ENCODE measurements around the genes GPR173, SMC1A, ITIH6 and SPIN2A.

- PRO-cap, 3 experiments: peak in 3 of 3 experiments; most common plus-strand start chrX:53048763 (in 1); most common minus-strand start chrX:53048465 (in 3)
- RRBS: 18% methylated on average over 15 of the region's 44 CpGs
Observed at GRCh38 chrX:53048092-53049299, at the start of gene GPR173. Gene GPR173, plus strand, starts transcription at chrX:53048789.

DNA sequence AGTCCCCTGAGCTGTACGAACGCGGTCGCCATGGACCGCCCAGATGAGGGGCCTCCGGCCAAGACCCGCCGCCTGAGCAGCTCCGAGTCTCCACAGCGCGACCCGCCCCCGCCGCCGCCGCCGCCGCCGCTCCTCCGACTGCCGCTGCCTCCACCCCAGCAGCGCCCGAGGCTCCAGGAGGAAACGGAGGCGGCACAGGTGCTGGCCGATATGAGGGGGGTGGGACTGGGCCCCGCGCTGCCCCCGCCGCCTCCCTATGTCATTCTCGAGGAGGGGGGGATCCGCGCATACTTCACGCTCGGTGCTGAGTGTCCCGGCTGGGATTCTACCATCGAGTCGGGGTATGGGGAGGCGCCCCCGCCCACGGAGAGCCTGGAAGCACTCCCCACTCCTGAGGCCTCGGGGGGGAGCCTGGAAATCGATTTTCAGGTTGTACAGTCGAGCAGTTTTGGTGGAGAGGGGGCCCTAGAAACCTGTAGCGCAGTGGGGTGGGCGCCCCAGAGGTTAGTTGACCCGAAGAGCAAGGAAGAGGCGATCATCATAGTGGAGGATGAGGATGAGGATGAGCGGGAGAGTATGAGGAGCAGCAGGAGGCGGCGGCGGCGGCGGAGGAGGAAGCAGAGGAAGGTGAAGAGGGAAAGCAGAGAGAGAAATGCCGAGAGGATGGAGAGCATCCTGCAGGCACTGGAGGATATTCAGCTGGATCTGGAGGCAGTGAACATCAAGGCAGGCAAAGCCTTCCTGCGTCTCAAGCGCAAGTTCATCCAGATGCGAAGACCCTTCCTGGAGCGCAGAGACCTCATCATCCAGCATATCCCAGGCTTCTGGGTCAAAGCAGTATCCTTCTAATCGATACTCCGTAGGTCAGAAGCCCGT, 540 bp downstream of the TSPYL2 start:
- PRO-cap, 3 experiments: peak in 3 of 3 experiments; most common plus-strand start position 268 of the sequence (in 2); most common minus-strand start position 140 of the sequence (in 3)
- RRBS: 5% methylated on average over 4 of the region's 62 CpGs

GRCh38 chrX:53088965-53089782, 4.8 kb upstream of the KANTR start:
- PRO-cap, 3 experiments: peak in 1 of 3 experiments; most common minus-strand start chrX:53089377 (in 1)
- RRBS: no CpG with 5 or more reads among the region's 20 CpGs

DNA sequence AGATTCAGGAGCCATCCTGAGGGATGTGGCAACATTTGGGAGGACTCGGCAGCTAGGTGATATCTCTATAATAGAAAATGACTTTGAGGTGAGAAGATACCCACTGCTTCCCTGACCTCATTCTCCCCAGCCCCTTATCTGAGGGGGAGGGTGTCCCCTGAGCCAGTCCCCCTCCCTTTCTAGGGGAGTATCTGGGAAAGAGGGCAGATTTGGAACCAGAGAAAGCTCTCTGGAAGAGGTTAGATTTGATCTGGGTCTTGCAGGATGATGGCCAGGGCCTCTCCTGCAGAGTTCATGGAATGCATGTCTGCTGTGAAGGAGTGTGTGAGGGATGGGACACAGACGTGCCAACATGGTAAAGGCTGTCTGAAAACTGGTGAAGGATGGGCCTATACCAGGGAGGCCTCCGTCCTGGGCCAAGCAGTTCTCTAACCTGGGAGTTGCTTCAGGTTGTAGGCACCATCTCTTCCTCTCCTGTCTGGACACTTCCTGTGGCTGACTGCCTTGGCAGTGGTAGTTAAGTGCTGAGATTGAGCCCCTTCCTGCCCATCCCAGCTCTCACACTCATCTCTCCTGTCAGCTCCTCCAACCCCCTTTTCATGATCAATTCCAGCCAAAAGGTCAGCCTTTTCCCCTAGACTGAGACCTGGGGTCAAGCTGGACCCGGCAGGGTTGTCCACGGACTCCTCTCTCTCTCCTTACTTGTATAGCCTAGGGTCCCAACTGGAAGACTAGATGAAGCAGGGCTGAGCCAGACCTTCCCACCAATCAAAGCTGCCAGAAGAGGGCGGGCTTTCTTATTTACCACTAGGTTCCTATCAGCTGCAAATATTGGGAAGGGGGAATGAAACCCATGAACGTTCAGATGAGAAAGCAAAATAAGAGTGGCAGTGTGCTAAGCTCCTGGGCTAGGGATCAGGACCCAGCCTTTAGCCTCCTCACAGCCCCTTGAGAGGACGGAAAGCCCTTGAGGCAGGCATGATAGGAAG, 34.7 kb downstream of the KDM5C start:
- PRO-cap, 3 experiments: peak in 1 of 3 experiments; most common minus-strand start position 697 of the sequence (in 1)
- RRBS: no CpG with 5 or more reads among the region's 8 CpGs

- PRO-cap, 3 experiments: peak in 3 of 3 experiments; most common plus-strand start chrX:53422299 (in 3); most common minus-strand start chrX:53422176 (in 3)
- RRBS: 3% methylated on average over 17 of the region's 82 CpGs
Observed at GRCh38 chrX:53422105-53423084, at the start of gene SMC1A. Gene SMC1A, minus strand, starts transcription at chrX:53422654.

GRCh38 chrX:53433663-53434040, 518 bp downstream of the HSD17B10 start:
- PRO-cap, 3 experiments: no peak in any of the 3 experiments
- RRBS: no CpG with 5 or more reads among the region's 16 CpGs

DNA sequence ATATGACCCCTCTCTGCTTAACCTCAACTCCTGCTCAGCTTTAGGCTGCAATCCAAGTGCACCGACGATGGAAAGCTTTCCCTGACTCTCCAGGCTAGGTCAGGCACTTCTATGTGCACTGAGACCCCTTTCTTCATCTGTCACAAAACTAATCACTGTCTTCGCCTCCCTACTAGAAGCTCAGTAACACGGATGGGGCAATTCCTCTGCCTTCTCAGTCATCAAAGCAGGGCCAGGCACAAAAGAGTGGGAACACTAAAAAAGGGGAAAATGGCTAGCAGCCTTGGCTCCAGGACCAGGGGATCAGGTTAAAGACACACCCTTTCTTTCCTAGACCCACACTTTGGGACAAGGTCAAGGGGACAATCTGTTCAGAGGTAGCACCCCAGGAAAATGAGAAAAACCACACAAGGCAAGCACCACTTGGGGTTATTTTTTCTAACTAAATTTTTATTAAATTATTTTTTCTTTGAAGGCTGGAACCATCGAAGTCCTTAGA, 97.6 kb upstream of the HSD17B10 start:
- PRO-cap, 3 experiments: no peak in any of the 3 experiments
- RRBS: no CpG with 5 or more reads among the region's 5 CpGs

GRCh38 chrX:53554276-53555149, 120.3 kb upstream of the HSD17B10 start:
- PRO-cap, 3 experiments: no peak in any of the 3 experiments
- RRBS: no CpG with 5 or more reads among the region's 4 CpGs

GRCh38 chrX:53563667-53564117, 122.8 kb downstream of the HUWE1 start:
- PRO-cap, 3 experiments: no peak in any of the 3 experiments
- RRBS: no CpG with 5 or more reads among the region's 5 CpGs

DNA sequence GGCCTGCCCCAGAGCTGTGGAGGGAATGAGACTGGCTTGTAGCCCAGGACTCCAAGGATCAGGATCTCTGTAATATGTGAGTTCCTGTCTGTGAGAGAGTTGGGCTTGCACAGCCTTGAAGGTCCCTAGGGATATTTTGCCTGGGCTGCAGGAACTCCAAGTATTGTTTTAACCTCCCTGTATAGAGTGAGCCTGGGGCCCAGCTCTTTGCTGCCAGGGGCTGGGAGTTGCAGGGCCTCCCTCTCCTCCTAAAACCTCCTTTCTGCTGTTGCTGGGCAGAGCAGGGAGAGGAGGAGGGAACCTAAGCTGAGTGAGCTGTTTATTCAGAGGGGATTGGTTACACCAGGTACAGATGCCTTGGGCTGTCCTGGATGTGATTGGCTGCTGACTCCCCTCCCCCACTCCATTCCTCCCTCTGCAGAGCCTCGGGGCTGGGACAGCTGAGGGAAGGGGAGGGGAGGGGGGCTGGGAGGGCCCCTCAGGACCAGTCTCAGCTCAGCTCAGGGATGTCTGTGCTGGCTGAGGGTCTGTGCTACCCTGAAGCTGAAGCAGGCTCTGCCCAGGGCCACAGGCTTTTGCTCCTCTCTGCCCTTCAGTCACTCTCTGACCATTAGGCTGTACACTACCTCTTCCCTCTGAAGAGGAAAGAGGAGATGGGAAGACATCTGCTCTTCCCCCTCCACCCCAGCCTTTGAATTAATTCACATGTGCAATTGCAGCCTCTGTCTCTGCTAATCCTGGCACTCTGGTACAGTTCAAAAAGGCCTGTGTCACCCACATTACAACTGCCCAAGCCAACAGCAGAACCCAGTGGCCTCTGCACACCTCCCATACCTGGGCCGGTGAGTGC, 23.4 kb downstream of the ITIH6 start:
- PRO-cap, 3 experiments: peak in 1 of 3 experiments; most common plus-strand start position 443 of the sequence (in 1); most common minus-strand start position 264 of the sequence (in 1)
- RRBS: no CpG with 5 or more reads among the region's 2 CpGs

DNA sequence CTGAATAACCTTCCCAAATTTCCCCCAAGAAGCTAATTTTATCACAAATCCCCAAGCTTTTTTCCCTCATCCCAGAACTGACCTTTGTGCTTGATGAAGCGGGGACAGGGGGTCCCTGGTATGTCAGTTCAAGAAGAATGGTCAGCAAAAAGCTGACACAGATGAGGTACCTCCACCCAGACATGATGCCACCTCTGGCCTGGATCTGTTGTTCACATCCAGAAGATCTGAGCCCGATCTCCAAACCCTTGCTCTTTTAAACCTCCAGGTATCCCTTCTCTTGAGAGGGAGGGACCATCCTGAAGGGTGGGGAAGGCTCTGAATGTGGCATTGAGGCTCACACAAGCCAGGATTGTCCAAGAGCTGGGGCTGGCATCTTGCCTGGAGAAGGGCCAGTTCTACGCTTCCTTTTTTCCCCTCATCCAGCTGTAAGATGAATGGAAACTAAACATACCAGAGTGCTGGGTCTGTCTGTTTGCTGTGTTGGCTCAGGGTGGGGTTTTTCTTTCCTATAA, at the start of gene ITIH6:
Gene ITIH6, minus strand, starts transcription at position 229 of the 515 bp plus-strand sequence.
- PRO-cap, 3 experiments: no peak in any of the 3 experiments
- RRBS: no CpG with 5 or more reads among the region's 3 CpGs

- PRO-cap, 3 experiments: no peak in any of the 3 experiments
Observed at GRCh38 chrX:54993228-54993620, 764 bp downstream of the PFKFB1 start.

DNA sequence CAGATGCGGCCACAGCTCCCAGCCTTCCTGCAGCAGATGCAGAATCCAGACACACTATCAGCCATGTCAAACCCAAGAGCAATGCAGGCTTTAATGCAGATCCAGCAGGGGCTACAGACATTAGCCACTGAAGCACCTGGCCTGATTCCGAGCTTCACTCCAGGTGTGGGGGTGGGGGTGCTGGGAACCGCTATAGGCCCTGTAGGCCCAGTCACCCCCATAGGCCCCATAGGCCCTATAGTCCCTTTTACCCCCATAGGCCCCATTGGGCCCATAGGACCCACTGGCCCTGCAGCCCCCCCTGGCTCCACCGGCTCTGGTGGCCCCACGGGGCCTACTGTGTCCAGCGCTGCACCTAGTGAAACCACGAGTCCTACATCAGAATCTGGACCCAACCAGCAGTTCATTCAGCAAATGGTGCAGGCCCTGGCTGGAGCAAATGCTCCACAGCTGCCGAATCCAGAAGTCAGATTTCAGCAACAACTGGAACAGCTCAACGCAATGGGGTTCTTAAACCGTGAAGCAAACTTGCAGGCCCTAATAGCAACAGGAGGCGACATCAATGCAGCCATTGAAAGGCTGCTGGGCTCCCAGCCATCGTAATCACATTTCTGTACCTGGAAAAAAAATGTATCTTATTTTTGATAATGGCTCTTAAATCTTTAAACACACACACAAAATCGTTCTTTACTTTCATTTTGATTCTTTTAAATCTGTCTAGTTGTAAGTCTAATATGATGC, 1.9 kb downstream of the UBQLN2 start:
- PRO-cap, 3 experiments: no peak in any of the 3 experiments
- RRBS: no CpG with 5 or more reads among the region's 13 CpGs

DNA sequence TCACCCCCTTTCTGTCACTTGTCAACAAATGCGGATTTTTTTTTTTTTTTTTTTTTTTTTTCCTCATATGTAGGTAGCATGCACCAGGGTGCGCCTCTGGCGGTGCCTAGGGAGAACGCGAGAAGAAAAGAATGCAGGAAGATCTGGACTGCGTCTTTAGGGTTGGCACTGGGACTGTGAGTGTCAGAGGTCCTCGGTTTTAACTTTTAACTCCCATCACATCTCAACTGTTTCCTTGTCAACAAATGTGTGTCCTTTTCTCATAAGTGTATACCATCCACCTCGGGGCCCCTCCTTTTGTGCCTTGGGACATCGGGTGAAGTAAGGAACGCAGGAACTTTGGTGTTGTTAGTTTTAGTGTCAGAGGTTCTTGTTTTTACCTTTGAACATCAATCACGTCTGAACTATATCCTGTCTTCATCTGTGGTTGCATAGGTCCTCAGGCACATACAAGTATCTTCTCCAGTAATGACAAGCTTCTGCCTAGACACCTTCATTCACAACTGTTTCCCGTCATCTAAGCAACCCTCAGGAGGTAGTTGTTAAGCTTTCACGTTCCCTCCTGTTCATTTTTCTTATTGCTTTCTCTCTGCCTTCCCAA, 51.8 kb downstream of the NBDY start:
- PRO-cap, 3 experiments: no peak in any of the 3 experiments
- RRBS: no CpG with 5 or more reads among the region's 13 CpGs

GRCh38 chrX:57136777-57137953, at the start of gene SPIN2A:
Gene SPIN2A, minus strand, starts transcription at chrX:57137397.
- PRO-cap, 3 experiments: no peak in any of the 3 experiments
- RRBS: no CpG with 5 or more reads among the region's 31 CpGs

DNA sequence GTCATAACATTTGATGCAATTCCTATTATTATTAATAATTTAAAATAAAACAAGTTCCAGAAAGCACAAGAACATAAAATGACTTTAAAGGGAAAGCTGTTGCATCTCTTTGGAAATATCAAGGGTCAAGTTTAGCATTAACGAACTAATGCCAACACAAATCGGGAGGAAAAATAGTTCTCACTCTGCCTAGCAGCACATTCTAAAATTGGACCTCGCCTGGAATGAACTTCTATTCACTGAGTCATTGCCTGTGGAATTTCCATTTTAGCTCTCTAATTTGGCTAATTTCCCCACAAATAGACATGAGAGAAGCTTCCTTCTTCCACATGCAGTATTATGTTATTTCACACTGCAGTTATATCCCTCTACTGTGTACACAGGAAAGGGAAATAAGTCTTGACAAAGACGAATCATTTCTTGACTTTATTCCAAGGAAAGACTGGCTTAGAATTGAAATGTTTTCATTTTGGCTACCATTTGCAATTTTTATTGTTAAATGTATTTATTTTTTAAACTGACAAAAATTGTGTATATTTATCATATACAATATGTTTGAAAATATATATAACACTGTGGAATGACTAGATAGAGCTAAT, 9.3 kb downstream of the ZXDA start:
- PRO-cap, 3 experiments: no peak in any of the 3 experiments
- RRBS: no CpG with 5 or more reads among the region's 4 CpGs

DNA sequence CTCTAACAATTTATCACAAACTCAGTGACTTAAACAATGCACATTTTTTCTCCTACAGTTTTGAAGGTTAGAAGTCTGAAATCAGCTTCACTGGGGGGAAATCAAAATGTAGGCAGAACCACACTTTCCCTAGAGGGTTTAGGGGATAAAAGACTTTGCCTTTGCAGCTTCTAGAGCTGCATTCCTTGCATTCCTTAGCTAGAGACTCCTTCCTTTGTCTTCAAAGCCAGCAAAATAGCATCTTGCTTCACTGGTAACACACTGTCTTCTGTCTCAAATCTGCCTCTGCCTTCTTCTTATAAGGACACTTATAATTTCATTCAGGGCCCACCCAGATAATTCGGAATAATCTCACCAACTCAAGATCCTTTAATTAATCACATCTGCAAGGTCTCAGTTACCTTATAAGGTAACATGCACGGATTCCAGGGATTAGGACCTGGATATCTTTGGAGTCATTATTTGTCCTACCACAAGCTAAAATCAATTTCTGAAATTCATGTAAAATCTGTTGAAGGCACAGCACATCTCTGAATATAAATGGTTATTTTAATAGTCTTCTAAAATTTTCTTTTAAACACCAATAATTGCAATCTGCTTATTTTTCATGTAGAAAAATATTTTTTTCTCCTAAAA, 152.6 kb upstream of the SPIN4 start:
- PRO-cap, 3 experiments: peak in 1 of 3 experiments; most common minus-strand start position 270 of the sequence (in 1)
- RRBS: no CpG with 5 or more reads among the region's 2 CpGs

GRCh38 chrX:63657705-63658188, 127.3 kb downstream of the ARHGEF9 start:
- PRO-cap, 3 experiments: no peak in any of the 3 experiments
- RRBS: no CpG with 5 or more reads among the region's 6 CpGs

- PRO-cap, 3 experiments: no peak in any of the 3 experiments
- RRBS: no CpG with 5 or more reads among the region's 16 CpGs
Observed at GRCh38 chrX:65225184-65226174, 190.9 kb downstream of the ZC3H12B start.

DNA sequence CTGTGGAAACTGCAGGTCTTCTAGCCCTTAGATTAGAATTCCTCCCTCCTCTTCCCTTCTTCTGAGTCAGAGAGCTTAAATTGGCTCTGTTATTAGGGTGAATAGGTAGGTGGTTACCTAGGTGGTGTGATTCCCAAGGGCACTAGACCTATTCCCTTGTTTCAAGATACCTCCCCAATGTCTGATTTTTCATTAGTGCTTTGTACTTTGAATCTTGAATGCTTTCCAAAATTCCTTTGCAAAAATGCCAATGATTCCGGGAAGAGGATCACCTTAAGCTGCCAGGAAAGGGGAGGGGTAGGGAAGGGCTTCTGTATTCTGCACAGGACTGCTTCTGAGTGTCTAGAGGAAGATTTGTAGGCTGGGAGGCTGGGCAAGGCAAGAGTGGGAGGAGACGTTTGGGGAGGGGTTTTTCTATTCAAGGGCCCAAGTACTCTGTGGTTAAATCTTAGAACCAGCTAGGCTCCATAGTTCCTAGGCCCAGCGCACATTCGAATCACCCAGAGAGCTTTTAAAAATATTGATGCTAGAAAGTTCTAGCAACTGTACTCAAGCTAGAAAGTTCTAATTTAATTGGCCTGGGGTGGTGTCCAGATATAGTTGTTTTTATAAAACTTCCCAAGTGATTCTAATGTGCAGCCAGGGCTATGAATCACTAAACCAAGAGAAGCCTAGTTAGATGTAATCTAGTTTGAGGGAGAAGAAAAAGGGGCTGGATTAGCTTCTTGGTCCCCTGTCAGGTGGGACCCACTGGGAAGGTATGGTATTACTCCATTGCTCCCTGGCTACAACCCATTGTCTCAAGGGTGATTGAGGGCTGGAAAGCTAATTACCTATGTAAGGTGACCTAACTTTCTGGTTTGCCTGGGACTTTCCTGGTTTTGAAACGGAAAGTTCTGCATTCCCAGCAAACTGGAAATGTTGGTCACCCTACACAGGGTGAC, 24.2 kb upstream of the MSN start:
- PRO-cap, 3 experiments: no peak in any of the 3 experiments
- RRBS: no CpG with 5 or more reads among the region's 5 CpGs

Data from breast (tissue), 4 donors.